Rectum (tissue), 1 donor: Measurements from ENCODE around the gene AMIGO1.

GRCh38 chr1:108852541-108852924 is 4.4 kb downstream of the AKNAD1 start:
- PRO-cap = no peak

DNA sequence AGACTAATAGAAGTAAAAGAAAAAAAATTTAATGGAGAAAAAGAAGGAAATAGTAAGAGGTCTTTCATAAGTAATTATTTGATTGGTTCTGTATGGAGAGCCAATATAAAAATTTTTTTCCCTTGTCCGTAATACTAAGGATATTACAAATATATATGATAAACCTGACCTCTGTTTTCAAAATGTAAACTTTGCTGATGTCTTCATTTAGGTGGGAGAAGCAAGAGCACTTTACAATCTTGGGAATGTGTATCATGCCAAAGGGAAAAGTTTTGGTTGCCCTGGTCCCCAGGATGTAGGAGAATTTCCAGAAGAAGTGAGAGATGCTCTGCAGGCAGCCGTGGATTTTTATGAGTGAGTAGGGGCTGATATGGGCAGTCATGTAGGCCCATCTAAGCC is 21.0 kb downstream of the GPSM2 start:
- PRO-cap = no peak

- PRO-cap = no peak
These were observed 39.4 kb downstream of the CLCC1 start for GRCh38 chr1:108923679-108924528.

- PRO-cap = bidirectional peak, plus-strand start at chr1:109090331, minus-strand start at chr1:109090310; bidirectional peak, plus-strand start at chr1:109090367, minus-strand start at chr1:109090449
These were observed 529 bp upstream of the TMEM167B start for GRCh38 chr1:109089990-109090480.

- PRO-cap = no peak
These were observed 7.7 kb downstream of the CFAP276 start for GRCh38 chr1:109104412-109105608.

DNA sequence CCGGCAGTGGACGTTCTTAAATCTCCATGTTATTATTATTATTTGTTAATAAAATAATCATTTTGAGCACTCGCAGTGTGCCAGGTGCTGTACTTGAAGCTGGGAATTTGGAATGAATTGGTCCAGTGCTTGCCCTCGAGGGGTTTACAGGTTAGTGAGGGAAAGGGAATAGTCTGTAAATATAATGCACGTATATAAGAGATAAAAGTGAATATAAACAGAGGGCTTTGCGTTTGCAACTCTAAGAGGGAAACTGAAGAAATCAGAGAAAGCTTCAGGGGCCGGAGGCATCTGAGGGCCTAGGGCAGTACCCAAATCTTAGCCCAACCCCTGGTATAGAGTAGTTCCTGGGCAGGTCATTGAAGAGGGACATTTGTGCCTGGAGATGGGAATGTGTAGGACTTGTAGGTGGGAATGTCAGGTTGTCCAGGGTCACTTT is 17.6 kb downstream of the ELAPOR1 start:
- PRO-cap = no peak

- PRO-cap = no peak
These were observed 26.9 kb upstream of the SARS1 start for GRCh38 chr1:109186720-109187259.

GRCh38 chr1:109194057-109194662 is 19.6 kb upstream of the SARS1 start:
- PRO-cap = no peak

- PRO-cap = unidirectional peak, plus-strand start at chr1:109240566
These were observed 8.9 kb upstream of the CELSR2 start for GRCh38 chr1:109240173-109241118.

- PRO-cap = no peak
These were observed 14.3 kb downstream of the CELSR2 start for GRCh38 chr1:109263626-109264042.

DNA sequence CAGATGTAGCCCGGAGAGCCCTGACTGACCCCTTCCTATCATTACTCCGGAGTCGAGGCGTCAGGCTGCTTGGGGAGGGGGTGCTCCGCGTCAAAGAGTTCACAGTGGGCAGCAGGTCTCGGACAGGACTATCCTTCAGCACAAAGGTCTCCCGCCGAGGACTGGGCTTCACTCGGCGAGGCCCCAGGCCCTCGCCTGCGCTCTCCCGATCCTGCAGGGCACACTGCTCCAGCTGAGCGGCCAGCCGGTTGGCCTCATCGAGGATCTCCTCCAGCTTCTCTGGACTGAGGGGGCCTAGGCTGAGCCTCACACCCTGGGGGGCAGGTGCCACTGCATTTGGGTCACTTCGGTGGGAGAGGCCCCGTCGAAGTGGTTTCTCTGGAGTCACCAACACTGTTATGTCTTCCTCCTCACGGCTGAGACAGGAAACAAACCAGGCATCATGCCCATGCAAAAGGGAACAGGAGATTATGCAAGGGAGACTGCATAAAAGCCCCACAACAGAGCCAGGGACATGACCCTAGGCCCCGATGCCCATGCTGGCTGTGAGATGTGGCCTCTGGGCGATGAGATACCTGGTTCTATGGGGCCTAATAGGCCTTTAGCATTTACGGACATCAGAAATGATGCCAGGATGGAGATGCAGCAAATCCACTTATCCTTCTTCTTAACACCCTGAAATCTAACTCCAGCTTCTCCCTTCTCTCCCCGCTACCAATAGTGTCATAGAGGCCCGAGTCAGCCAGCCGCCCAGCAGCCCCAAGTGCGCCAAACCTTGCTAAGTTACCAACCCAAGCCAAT is 1.1 kb downstream of the PSRC1 start:
- PRO-cap = no peak

- PRO-cap = no peak
These were observed 7.6 kb upstream of the MYBPHL start for GRCh38 chr1:109314246-109315007.

DNA sequence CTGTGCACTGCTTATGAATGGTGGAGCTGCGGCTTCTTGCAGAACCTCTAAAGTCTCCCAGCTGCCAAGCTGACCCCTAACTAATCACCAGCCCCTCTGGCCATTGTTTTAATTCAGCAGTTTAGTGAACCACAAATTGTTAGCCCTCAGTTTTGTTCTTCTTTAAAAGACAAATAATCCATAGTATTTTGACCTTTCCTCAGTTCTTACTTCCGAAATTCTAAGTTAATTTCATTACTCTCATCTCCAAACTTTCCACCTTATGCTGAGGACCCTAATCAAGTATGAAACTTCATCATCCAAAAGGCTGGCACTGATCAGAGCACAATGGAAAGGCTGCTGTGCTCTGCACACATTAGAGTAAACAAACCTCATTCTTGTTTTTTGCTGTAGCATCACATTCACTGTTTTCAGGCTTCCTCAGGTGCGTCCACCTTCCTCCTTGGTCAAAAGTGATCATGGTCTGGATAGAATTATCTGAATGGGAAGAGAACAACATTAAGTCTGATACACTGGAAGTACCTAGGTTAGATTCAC is 29.1 kb upstream of the MYBPHL start:
- PRO-cap = no peak

DNA sequence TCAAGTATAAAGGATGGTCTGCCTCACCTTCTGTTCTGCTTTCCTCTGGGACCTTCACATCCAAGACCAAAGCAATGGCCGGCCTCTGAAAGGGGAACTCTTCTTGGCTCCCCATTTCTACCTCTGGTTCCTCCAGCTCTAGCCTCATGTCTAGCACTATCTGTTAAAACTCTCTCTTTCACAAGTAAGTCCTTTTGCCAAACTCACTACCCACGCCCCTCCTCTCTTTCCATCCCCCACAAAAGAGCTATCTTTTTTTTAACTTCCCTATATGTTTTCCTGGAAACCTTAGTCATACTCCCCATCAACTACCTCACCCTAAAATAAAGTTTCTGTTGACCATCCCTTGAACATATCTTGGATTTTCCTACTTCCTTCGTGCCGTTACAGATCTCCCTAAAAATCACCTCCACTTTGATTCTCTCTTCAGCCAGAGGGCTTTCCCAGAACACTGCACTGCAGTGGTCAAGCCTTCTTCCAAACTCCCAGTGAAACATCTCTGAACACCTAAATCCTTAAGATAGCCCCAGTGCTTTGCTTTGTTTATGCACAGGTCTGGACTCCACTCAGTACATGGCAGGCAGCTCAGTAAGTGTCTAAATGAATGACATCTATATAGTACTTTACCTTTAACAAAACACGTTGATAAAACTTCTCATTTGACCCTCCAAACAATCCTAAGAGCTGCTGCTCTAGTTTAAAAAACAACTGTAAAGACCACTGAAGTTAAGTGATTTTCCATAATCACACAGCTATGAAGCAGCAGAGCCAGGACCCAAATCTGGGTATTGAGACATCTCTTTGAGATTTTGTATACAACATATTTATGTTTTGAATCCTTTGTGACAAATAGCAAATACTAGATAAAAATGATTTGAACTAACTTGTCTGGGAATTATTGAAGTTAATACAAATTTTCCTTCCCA is 7.7 kb downstream of the SORT1 start:
- PRO-cap = no peak

GRCh38 chr1:109423585-109424434 is 2.4 kb downstream of the PSMA5 start:
- PRO-cap = no peak

GRCh38 chr1:109482927-109483564 is 659 bp upstream of the ATXN7L2 start:
- PRO-cap = no peak

GRCh38 chr1:109509446-109510164 is at the start of gene AMIGO1:
TSS of gene AMIGO1 (minus strand) at chr1:109509727.
- PRO-cap = bidirectional peak, plus-strand start at chr1:109509877, minus-strand start at chr1:109509697

DNA sequence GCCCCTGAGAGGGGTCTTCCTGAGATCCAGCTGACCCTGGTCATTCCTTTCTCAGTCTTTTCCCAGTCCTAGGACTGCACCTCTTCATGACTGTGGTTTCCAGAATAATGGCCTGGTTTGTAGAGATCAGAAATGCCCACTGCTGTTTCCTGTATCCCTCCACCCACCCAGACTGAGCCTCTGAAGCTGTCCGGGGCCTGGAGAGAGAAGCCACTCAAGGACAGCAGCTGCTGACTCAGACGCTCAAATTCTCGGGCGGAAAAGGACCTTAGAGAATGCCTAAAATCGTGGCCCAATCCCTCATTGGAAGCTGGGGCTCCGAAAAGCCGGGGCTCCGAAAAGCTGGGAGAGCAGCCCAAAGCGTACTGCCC is 7.9 kb upstream of the GPR61 start:
- PRO-cap = no peak

GRCh38 chr1:109535892-109536777 is 3.5 kb upstream of the GPR61 start:
- PRO-cap = no peak

DNA sequence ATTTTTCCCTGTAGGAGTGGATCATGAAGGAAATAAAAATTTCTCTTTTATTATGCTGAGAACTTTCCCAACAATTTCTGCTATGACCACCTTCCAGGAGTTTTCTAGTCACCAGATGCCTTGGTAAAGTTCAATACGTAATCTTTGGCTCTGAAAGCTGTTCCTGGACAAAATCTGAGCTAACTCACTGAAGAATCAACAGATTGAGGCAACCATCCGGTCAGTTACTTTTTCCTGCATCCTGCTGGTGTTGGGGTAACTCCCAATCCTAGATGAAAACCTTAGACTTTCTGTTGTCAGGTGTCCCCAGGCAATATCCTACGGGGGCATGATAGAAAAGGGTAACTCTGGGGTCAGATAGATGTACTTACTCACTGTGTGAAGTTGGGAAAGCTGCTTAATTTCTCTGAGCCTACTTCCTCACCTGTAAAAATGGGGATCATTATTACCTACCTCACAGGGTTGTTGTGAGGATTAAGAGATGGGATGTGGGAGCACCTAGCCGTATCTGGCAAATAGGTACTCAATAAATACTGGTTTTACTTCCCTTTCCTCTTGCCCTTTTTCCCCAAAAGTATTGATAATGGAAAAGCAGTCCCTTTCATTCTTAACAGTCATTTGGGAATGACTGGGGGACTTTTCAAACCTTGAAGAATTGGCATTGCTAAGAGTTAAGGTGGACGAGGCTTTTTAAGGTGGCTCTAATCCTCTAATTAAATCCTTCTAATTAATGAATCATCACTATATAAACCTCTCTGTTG is 1.5 kb upstream of the GNAI3 start:
- PRO-cap = no peak